Subcutaneous preadipocyte (primary cell): ENCODE measurements around a stretch of chr16.

GRCh38 chr16:28203358-28204573, 8.0 kb downstream of the XPO6 start:
- CAGE, long polyA plus RNA: no peak

DNA sequence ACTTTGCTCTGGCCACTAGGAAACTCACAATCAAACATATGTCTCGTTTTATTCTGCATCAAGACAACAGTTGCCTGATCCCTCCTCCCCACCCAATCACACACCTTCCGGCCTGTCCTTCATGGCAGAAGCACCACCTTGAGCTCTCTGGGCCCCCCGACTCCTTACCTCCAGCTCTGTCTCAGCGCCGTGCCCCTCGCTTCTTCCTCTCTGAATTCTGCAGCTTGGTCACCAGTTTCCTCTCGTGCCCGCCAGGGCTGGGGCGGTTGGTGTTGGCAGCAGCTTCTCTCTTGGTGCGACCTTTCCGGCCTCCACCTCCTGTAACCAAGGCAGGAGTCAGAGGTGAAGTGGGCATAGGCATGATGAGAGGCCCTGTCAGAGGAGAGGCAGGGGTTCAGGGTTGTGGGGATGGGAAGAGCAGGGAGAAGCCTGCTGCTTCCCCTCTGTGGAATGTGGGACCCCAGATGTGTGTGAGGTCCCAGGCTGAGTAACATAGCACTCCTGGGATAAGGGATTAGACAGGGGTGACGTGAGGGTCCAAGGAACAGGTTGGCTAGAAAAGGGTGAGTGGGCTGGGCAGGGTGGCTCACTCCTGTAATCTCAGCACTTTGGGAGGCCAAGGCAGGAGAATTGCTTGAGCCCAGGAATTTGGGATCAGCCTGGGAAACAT, 801 bp downstream of the NUPR1 start:
- CAGE, long polyA plus RNA: no peak

DNA sequence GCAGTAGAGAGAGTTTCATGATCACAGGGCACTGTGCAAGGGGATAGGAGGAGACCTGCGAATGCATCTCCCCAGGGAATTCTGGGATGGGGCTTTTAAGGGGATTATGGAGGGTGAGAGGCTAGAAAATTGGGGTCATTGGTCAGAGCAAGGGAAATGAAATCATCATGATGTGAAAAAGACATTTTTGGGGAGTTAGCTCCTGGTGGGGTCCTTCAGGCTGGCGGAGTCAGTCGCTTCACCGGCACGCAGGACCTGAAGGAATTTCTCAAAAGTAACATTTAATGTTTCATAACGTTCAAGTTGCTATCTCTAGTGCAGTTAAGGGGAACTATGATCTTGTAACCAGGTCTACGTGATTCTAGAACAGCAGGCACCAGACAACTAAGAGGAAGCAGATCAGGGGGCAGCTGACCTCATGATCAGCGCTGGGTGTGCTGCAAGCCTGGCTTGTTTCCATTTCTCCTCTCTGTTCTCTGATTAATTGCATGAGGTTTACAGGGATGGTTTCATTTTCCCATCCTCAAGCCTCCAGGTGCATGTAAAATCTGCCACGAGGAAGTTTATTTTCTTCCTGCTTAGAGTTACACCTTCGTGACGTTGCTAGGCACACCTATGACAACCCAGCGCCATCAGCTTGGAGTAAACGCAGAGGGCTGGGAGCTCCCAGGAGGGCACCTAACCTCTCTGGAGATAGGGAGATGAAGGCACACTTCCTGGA, 4.2 kb upstream of the NUPR1 start:
- CAGE, long polyA plus RNA: no peak

- CAGE, long polyA plus RNA: no peak
These were observed 884 bp upstream of the SULT1A2 start for GRCh38 chr16:28597564-28598304.

GRCh38 chr16:28715258-28715659, 4.0 kb downstream of the EIF3C start:
- CAGE, long polyA plus RNA: no peak

- CAGE, long polyA plus RNA: no peak
These were observed 2.6 kb downstream of the TUFM start for GRCh38 chr16:28843540-28844033.

GRCh38 chr16:28908473-28908955, 16.5 kb downstream of the RABEP2 start:
- CAGE, long polyA plus RNA: no peak

- CAGE, long polyA plus RNA: no peak
These were observed 1.0 kb upstream of the CD19 start for GRCh38 chr16:28930596-28931247.

DNA sequence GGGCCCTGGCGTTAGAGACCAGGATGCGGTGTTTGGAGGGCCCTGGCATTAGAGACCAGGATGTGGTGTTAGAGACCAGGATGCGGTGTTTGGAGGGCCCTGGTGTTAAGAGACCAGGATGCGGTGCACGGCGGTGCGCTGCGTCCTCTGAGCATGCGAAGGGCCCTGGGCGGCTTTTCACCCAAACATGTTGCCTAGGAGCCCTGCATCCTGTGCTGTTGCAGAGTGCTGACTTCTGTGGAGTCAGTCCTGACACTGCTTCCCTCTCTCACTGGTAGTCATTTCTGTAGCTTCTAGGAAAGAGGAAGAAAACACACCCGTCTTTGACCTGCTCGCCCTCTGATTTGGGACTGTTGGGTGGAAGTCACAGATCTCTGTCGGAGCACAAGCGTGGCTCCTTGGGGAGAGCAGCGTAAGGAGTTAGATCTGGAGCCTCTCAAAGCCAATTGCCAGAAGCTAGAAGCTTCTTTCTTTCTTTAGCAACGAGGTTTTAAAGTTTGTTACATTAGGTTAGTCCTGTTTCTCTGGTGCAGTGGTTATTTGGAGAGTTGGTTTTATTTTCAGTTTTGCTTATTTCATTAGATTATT, 141.3 kb downstream of the LAT start:
- CAGE, long polyA plus RNA: no peak

DNA sequence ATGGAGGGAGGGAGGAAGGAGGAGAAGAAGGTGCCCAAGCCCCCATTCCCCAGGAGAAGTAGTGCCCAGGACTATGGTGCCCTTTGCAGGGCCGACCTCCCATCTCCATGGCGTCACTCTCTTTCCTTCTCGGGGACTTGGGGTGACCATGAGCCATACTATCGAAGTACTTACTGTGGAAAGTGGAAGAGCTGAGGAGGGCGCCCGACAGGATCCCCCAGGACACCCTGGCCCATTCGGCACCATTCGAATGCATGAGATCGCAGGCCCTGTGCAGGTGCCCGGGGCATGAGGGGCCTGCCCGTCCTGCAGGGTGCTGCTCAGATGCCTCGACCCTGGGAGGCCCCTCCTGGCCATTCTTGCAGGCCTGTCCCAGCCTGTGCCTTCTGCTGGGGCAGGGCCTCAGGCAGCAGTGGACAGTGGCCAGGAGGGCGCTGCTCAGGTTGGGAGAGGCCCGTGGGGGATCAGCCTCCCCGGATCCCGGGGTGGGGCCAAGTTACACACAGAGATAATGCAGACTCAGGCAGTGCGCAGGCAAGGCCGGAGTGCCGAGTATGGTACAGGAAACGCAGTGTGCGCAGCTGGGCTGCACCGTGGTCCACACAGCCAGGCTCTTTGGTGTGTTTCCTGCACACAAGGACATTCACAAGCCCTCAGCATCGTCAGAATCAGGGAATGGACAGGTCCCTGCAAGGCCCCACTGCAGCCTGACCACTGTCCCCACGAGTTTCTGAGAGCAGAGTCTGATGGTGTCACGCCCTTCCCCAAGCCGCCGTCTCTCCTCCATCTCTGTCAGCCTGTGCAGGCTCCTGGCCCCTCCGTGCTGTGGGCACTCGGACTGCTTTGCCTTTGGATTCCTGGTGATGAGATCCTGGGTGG, 147.6 kb downstream of the LAT start:
- CAGE, long polyA plus RNA: no peak

GRCh38 chr16:29159825-29160276, 175.0 kb downstream of the LAT start:
- CAGE, long polyA plus RNA: no peak

- CAGE, long polyA plus RNA: no peak
These were observed 210.3 kb downstream of the LAT start for GRCh38 chr16:29195204-29195489.

DNA sequence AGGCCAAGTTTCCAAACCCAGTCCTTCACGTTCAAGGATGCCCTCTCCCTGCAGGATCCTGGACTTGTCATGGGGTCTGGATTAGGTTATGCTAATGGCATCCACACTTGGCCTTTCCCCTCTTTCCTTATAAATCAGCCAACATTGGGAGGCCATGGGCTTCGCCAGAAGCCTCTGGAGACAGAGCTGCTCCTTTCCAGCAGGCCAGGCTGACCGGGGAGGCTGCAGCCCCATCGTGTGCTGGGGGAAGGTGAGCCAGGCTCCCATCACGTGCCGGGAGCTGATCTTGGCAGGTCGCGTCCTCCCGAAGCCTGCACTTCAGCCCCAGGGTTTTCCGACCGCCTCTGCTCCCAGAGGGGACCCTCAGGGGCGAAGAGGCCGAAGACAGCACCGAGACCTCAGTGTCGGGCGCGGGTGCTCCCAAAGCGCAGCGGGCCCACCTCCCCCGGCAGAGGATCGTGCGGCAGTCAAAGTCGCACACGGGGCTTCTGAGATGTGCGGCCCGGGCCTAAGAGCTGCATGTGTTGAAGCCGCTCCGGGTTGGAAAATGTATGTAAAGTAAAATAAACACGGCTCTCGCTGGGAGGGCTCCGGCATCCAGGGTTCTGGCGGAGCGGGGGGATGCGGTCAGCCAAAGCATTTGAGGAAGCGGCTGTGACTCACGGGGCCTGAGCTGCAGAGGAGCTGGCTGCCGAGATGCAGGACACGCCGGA, 186.1 kb downstream of the NPIPB11 start:
- CAGE, long polyA plus RNA: no peak

DNA sequence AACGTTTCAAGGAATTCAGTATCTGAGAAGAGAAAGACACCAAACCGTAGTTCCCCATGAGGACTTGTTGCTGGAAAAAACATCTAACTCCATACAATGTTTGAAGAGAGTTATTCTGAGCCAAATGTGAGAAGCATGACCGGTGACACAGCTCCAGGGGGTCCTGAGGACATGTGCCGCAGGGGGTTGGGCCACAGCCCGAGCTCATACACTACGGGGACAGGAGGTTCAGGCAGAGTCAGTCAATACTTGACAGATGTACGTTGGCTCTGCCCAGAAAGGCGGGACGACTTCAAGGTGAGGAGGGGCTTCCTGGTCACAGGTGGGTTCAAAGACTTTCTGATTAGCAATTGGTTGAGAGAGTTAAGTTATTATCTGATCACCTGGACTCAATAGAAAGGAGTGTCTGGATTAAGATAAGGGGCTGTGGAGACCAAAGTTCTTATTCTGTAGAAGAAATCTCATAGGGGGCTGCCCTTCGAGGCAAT, 143.8 kb downstream of the NPIPB11 start:
- CAGE, long polyA plus RNA: no peak

DNA sequence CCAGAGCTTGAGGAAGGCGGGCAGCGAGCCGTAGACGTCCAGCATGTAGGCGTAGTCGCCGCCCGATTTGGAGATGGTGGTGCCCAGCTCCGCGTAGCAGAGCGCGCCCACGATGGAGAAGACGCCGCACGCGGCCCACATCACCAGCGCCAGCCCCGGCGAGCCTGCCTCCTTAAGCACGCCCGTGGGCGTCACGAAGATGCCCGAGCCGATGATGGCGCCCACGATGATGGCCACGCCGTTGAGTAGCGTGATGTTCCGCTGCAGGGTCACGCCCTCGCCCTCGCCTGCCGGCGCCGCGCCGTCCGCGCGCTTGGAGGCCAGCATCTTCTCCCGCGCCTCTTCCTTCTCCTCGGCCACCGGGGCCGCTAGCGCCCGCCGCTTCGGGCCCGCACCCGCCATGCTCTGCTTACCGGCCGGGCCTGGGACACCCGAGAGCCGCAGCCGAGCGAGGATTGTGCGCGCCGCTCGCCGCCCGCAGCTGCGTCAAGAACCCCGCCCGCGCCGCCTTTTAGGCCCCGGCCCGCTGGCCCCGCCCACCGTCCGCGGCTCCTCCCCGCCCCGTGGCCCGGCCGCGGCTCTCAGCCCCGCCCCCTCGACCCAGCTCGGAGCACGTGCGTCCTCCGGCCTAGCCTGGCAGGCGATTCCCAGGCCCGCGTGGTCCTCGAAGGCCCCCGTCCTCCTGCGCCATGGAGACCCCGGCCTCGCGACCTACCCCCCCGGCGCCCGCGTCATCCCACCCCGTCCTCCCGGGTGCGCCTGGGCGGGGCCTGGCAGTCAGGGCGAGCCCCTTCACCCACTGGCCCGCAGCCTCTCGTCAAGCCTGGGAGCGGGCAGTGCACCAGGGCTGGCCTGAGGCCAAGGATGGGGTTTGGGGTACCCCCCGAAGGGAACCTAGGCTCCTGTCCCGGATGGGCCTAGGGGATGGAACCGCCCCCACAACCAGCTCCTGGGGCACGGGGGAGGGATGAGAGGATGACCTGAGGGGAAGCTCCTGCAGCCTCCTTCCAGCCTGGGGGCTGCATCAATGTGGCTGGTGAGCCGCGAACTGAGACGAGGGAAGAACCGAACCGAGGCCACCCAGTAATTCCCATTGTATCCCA, 49.5 kb upstream of the SPN start:
- CAGE, long polyA plus RNA: no peak

DNA sequence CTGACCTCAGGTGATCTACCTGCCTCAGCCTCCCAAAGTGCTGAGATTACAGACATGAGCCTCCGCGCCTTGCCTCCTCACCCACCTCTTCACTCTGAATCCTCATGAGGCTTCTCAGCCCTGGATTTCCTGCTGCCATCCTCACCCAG, 2.1 kb downstream of the SPN start:
- CAGE, long polyA plus RNA: no peak

- CAGE, long polyA plus RNA: no peak
These were observed 20.0 kb downstream of the QPRT start for GRCh38 chr16:29698548-29699779.

DNA sequence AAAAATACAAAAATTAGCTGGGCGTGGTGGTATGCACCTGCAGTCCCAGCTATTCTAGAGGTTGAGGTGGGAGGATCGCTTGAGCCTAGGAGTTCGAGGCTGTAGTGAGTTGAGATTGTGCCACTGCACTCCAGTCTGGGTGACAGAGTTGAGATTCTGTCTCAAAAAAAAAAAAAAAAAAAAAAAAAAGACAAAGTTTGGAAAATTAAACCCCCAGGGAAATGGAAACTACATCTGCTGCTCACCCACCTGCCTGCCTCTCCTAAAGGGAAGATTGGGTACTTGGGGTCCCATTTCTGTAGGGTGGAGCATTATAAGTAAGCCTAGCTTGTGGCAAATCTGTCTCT, 2.7 kb downstream of the C16orf54 start:
- CAGE, long polyA plus RNA: no peak

GRCh38 chr16:29765315-29765995, 12.6 kb upstream of the ZG16 start:
- CAGE, long polyA plus RNA: no peak

GRCh38 chr16:29804348-29805077, 1.8 kb upstream of the MAZ start:
- CAGE, long polyA plus RNA: start-site peak on the plus strand at chr16:29804672-29804756, 57 and 48 reads in 2 replicates